Monocyte (primary cell): ENCODE measurements around a stretch of chr11.

- PRO-cap, 2 experiments = no peak in any of the 2 experiments
These were observed 25.2 kb downstream of the MOB2 start for GRCh38 chr11:1461290-1461772.

DNA sequence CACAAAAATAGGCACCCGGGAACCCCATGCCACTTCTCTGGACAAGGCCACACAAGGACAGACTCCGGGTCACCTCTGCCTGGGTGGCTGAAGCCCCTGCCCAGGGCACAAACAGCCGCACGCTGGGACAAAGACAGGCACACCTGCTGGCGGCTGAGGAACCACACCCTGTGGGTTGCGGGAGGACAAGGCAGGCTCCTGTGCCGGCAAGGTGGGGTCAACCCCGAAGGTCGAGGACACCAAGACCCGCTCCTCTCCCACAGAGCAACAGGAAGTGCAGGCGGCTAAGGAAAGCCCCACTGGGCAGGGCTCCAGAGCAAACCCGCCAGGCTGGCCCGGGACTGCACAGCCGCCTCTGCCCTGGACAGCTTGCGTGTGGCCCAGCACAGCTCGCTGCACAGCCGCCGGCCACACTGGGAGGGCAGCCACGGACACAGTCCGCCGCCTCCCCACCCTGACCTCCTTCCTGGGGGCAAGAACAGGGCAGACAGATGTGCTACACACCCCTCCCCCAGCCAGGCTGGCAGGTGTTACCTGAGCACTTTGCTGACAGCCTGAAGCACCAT is 583 bp downstream of the MOB2 start:
- PRO-cap, 2 experiments = no peak in any of the 2 experiments

GRCh38 chr11:1487680-1488339 is 1.2 kb upstream of the MOB2 start:
- PRO-cap, 2 experiments = no peak in any of the 2 experiments

- PRO-cap, 2 experiments = peak in 2 of 2 experiments; most common minus-strand start chr11:1512451 (in 2)
These were observed 25.7 kb upstream of the MOB2 start for GRCh38 chr11:1512388-1512587.

DNA sequence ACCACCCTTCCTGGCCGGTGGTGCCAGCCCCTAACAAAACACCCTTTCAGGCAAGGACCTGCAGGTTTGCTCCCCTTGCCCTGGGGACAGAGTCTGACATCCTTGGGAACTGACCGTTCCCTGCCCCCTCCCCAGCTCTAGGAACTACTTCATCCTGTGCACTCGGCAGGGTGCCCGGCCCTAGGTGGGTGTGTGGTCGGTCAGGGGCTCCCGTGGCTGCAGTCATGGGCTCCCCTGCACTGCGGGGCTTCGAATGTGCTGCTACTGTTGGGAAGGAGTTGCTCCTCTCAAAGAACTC is 28.2 kb downstream of the DUSP8 start:
- PRO-cap, 2 experiments = no peak in any of the 2 experiments

DNA sequence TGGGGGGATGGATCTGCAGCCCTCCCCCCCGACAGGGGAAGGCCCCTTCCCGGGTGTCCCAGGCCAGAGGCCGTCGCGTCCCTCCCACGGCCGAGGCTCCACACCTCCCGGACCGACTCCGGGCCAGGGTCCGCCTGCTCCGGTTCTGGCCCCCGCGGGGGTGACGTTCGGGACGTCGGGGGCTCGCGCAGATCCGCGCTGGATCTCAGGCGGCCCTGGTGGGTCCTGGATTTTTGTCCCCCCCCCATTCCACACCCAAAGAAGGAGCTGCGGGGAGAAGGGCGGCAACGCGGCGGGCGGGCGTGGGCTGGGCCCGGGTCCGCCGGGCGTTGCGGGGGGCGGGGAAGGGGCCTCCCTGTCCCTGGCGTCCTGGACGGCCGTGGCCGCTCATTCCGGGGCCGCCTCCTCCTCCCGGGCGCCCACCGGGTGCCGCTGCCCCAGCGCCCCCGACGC is 676 bp downstream of the DUSP8 start:
- PRO-cap, 2 experiments = no peak in any of the 2 experiments

- PRO-cap, 2 experiments = no peak in any of the 2 experiments
These were observed 168 bp upstream of the KRTAP5-4 start for GRCh38 chr11:1622154-1622457.

DNA sequence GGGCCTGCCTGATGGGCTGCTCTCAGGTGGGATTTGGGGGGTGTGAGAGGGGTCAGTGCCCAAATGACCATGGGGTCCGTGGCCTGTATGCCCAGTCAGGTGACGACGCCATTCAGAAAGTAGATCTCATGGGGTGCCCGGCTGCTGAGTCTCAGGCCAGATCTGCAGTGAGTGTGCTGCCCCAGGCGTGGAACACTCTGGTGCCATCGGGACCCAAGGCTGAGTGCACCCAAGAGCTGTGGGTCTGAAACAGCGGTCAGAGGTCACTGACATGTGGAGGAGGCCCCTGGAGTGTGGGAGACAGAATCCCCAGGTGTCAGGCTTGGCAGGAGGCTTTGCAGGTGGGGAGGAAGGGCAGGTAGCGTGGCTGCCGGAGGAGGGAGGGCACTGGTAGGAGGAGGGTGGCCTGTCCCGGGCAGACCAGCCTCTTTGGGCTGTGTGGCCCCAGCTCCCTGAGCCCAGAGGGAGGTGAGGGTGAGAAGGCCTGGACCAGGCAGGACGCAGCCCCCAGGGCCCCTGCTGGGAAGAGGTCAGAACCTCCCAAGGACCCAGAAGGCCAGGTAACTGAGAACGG is 31.7 kb upstream of the KRTAP5-6 start:
- PRO-cap, 2 experiments = no peak in any of the 2 experiments

DNA sequence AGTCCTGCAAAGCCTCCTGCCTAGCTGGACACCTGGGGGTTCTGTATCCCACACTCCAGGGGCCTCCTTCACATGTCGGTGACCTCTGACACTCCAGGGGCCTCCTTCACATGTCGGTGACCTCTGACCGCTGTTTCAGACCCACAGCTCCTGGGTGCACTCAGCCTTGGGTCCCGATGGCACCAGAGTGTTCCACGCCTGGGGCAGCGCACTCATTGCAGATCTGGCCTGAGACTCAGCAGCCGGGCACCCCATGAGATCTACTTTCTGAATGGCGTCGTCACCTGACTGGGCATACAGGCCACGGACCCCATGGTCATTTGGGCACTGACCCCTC is 11.3 kb upstream of the KRTAP5-6 start:
- PRO-cap, 2 experiments = no peak in any of the 2 experiments

DNA sequence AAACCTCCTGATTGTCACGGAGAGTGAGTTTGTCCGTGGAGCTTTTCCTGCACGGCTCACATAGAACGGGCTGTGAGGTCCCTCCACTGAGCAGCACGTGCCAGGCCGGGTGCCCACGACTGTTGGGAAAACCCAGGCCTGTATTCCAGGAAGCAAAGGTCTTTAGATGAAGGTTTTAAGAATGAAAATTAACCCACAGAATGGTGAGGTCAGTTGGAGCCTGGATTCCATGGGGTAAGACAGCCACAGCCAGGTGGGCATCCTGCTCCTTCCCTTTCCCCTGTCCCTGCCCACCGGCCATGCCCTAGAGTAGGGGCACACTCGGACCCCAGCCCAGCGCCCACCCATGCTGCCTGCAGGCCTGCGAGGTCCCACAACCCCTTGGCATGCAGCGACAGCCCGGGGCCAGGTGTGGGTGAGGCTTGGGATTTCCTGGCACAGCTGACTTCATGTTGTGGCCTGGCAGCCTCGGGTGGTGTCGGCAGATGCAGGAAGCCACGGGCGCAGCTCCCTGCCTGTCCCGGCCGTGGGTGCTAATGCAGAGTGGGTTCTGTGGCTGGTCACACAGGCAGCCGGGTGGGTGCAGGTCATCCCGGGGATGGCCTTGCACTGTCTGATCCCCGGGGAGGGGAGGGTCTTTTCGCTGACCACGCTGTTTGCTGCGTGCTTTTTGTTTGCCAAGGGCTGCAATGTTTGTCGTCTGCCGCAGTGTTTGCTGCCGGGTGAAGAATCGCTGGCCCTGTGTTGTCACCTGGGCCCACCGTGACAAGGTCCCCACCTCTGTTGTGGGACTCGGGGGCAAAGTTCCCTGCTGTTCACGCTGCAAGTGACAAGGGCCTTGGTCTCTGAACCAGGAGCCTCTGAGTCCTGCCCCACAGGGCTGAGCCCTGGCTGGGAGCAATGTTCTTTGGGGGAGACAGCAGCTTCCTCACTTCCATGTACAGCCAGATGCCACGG is 7.4 kb upstream of the KRTAP5-6 start:
- PRO-cap, 2 experiments = no peak in any of the 2 experiments

- PRO-cap, 2 experiments = peak in 1 of 2 experiments; most common minus-strand start chr11:1753926 (in 1)
These were observed 3.4 kb upstream of the IFITM10 start for GRCh38 chr11:1753766-1754253.

GRCh38 chr11:1757601-1758507 is 5.9 kb downstream of the CTSD start:
- PRO-cap, 2 experiments = peak in 1 of 2 experiments; most common minus-strand start chr11:1757844 (in 1)

- PRO-cap, 2 experiments = peak in 2 of 2 experiments; most common plus-strand start chr11:1770912 (in 2); most common minus-strand start chr11:1770641 (in 1)
These were observed 6.8 kb upstream of the CTSD start for GRCh38 chr11:1770421-1771045.

DNA sequence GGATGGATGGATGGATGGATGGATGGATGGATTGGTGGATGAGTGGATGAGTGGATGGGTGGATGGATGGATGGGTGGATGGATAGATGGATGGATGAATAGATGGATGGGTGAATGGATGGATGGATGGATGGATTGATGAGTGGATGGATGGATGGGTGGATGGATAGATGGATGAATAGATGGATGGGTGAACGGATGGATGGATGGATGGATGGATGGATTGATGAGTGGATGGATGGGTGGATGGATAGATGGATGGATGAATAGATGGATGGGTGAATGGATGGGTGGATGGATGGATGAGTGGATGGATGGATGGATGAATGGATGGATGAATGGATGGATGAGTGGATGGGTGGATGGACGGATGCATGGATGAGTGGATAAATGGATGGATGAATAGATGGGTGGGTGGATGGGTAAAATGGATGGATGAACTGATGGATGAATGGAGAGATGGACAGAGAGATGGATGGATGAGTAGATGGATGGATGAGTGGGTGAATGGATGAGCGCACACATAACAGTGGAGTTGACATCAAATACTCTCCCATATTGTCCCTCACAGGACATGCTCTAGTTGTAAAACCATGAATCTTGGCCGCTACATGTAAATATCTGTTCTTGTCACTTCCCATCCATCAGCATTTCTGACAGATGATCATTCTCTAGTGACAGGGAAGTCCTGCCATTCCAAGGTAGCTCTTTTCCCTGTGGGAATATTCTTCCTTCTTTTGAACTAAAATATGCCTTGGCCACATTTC is 9.0 kb downstream of the LSP1 start:
- PRO-cap, 2 experiments = peak in 2 of 2 experiments; most common plus-strand start position 194 of the sequence (in 2)

GRCh38 chr11:1862747-1863003 is 9.8 kb downstream of the LSP1 start:
- PRO-cap, 2 experiments = peak in 2 of 2 experiments; most common plus-strand start chr11:1862819 (in 2)

DNA sequence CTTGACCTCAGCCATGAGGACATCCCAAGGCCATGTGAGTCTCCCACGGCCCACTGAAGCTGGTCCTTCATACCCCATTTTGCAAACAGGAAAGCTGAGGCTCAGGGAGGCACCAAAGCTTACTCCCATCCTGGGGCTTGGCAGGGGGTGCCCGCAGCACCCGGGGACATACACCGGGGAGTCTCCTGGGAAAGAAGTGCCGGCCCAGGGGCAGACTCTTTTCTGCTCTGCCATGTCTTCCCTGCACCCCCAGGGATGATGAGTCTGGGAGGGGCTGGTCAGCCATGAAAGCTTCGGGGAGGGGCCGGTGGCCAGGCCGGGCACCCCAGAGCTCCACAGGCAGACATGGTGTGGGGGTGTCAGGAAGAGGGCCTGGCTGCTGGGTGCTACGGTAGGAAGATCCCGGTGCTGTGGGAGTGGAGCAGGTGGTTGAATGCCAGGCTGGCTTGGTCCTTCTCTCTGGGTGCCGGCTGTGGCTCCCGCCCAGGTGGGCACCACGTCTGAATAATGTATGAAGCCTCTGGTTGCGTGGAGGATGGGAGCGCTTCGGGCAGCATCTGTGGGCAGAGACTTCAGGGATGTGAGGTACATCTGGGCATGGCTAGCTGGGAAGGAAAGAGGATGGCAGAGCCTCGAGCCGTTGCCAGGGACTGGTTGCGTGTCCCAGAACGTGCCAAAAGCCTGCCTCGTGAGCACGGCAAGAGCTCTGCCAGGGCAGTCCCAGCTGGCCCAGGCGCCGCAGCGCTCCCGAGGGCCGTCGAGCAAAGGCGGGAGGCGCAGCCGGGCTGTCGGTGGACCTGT is 17.5 kb downstream of the LSP1 start:
- PRO-cap, 2 experiments = peak in 2 of 2 experiments; most common plus-strand start position 131 of the sequence (in 1)

DNA sequence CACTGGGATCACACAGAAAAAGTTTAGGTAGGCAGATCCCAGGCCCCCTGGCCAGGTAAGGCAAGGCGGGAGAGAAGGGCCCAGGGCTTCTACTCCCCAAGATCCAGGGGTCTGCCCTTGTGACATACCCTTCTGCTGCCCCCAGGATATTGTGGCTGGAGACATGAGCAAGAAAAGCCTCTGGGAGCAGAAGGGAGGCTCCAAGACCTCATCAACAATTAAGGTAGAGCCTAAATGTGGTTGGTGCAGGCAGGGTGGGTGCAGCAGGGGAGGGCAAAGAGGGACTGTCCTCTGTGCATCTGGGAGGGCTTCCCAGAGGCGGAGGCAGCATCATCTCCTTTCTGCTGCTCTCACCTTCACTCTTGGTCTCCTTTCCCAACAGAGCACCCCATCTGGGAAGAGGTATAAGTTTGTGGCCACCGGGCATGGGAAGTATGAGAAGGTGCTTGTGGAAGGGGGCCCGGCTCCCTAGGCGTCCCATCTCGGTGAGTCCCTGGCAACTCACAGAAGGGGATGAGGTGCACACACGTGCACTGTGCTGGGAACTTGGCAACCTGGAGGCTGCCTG is 4.5 kb downstream of the PRR33 start:
- PRO-cap, 2 experiments = peak in 2 of 2 experiments; most common plus-strand start position 440 of the sequence (in 2)

DNA sequence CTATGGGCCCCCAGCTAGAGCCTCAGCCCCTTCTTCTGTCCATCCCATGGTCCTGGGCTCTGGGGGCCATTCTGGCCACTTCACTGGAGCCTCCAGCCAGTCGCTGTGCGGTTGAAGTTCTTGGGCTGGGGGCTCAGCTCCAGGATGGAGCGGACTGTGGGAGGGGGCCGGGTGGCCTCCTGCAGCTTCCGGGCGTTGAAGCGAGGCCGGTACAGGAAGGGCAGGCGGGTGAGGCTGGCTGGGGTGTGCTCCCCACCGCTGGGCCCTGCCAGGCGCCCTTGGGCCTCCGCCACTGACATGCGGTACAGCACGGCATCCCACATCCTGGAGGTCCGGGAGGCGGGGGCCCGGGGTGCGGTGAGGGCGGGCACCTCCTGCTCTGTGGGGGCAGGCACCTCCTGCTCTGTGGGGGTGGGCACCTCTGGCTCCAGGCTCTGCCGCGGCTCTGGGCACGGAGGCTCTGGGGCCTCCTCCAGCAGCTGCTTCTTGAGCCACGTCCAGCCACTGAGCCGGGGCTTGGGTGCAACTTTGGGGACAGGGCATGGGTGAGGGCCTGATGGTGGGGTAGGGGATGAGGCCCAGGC is 2.5 kb downstream of the PRR33 start:
- PRO-cap, 2 experiments = peak in 1 of 2 experiments; most common plus-strand start position 105 of the sequence (in 1)

DNA sequence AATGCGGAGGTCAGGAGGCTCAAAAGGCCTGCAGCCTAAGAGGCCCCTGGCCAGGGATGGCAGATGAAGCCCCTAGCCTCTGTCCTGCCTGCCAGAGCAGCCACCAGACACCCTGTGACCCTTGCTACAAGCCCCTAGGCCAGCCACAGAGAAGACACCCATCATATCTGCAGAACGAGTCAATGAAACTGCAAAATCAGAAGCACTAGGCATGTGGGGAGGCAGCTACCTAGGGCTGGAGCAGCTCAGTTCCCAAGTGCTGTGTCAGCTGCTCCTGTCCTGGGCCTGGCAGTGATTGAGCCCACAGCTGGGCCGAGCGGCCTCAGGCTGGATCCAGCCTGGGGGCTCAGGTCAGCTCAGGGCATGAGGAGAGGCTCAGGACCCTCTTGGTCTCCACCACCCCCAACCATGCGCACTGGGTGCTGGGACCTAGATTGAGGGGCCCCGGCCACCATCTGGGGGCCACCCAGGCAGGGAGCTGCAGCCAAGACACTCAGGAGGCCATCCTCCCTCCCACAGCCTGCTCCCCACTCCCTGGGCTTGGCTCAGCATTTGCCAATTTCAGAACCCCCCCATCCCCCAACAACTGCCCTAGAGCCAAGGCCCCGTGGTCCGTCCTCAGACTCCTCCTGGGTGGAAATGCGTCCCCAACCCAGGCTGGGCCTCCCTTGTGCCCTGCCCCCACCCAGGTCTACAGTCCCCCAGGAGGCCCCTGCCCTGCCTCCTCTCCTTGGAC is 2.5 kb upstream of the TNNT3 start:
- PRO-cap, 2 experiments = peak in 1 of 2 experiments; most common plus-strand start position 624 of the sequence (in 1)

DNA sequence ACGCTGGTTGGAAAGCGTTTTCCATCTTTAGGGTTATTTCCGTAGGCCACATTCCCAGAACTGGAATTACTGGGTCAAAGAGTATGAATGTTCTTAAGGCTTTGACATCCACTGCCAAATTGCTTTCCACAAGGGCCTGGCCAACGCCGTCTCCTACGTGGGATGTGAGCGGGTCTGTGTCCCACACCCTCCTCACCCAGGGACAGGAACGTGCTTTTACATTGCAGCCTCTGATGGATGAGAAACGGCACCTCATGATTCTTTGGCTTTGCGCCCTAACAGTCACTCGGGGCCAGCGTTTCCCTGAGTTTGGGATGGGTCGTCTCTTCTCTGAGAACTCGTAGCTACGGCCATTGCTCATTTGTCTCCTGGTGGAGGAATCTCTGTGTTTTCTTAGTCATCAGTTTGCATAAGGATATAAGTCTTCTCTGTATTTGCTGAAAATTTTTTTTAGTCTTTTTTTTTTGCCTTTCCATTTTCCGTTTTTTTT is 11.8 kb downstream of the TNNT3 start:
- PRO-cap, 2 experiments = no peak in any of the 2 experiments